CMK (cell line): ENCODE measurements around a stretch of chr14.

DNA sequence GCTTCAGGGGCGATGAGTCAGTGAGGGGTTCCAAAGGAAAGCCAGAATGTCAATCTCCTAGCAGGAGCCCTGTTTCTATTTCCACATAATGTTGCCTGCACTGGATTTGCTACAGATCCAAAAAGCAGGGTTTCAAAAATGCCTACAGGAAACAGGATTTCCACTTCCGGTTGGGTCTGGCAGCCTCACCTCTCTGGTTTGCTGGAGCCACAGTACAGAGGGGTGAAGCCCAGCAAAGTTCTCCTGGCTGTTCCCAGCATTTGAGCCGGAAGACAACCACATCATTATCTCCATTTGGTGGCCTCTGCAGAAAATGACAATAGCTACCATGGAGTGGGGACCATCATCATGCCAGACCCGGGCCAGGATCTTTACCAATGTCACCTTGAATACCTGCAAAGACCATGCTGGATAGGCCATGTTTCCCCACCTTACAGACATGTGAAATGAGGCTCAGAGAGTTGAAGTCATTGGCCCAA lies 278.1 kb downstream of the DPF3 start:
- RRBS = 42% methylated on average over 3 of the region's 4 CpGs

DNA sequence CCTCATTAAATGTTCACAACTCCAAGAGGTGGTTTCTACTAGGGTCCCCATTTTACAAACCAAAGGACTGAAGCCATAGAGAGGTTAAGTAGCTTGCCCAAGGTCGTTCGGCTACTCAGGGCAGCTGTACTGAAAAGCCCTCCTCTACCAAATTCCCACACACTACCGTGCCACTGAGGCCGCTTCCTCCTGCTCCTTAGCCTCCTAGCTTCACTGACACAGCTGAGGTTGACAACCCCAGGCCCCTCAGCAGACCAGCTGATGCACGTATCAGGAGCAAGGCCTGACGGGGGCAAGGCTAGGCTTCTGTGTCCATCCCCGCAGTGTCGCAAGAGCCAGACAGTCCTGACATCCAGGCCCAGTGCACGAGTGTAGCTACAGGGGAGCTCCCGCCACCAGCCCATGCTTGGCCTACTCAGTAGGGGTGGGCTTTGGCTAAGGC lies 179.2 kb downstream of the DPF3 start:
- RRBS = no CpG with 5 or more reads among the region's 10 CpGs

- RRBS = no CpG with 5 or more reads among the region's 12 CpGs
These were observed 167.3 kb downstream of the DPF3 start for GRCh38 chr14:72726425-72727226.

- RRBS = no CpG with 5 or more reads among the region's 8 CpGs
These were observed 117.1 kb downstream of the DPF3 start for GRCh38 chr14:72776691-72777298.

- RRBS = 80% methylated on average over 1 of the region's 19 CpGs
These were observed 81.5 kb downstream of the DPF3 start for GRCh38 chr14:72812263-72812978.

- RRBS = no CpG with 5 or more reads among the region's 16 CpGs
These were observed 27.2 kb upstream of the PSEN1 start for GRCh38 chr14:73108963-73109601.

GRCh38 chr14:73228124-73228877 lies 9.0 kb upstream of the PAPLN start:
- RRBS = no CpG with 5 or more reads among the region's 19 CpGs

DNA sequence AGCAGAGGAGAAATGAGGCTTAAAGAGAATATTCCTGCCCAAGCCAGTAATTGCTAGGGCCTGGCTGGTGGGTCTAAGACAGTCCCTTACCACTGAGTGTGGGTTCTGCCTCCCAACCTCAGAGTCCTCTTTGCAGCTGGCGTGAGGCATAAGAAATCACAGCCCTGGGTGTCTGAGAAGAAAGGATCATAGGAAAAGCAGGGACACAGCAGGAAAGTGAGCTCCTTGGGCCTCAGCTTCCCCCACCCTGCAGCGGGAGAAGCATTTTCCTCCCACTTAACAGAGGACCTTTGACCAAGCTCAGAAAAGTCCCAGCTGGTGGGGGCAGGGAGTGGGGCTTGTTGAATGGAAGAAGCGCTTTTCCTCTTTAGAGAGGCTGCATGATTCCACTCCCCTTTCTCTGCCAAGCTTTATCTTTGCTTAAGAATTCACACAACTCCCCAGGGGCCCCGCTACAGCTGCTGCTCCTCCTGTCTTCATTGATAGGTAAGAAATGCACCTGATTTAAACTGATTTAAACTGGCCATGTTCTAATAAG lies 1.9 kb upstream of the PAPLN start:
- RRBS = no CpG with 5 or more reads among the region's 4 CpGs

- RRBS = 96% methylated on average over 6 of the region's 53 CpGs
These were observed 32.6 kb downstream of the PAPLN start for GRCh38 chr14:73269513-73270752.

- RRBS = no CpG with 5 or more reads among the region's 8 CpGs
These were observed 336 bp upstream of the NUMB start for GRCh38 chr14:73458734-73459030.

GRCh38 chr14:73467366-73467846 lies 9.1 kb upstream of the NUMB start:
- RRBS = no CpG with 5 or more reads among the region's 5 CpGs

- RRBS = no CpG with 5 or more reads among the region's 5 CpGs
These were observed 768 bp upstream of the ACOT1 start for GRCh38 chr14:73536262-73536487.

- RRBS = no CpG with 5 or more reads among the region's 89 CpGs
These were observed 559 bp downstream of the ACOT1 start for GRCh38 chr14:73537219-73538185.

DNA sequence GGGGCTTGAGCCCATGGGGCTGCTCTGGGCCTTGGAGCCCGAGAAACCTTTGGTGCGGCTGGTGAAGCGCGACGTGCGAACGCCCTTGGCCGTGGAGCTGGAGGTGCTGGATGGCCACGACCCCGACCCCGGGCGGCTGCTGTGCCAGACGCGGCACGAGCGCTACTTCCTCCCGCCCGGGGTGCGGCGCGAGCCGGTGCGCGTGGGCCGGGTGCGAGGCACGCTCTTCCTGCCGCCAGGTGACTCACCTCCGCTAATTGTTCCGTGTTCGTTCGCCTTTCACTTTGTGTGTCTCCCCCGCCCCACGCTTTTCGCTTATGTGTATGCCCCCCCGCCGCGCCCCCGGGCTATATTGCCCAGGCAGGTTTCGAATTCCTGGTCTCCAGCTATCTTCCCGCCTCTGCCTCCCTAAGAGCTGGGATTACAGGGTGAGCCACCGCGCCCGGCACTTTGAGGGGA lies 661 bp downstream of the ACOT2 start:
- RRBS = 21% methylated on average over 9 of the region's 44 CpGs

DNA sequence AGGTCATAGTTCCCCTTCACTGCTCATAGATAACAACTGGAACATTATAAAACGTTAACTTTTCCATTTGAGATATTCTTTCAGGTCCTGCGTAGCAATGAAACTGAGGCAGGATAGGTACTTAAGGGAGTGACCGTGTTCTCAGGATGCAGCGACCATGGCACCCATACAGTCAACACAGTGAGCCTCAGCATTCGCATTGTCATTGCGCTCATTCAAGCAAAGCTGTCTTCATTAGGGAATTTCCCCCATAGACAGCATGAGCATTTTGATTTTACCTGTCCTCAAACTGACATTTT lies 9.4 kb upstream of the ACOT4 start:
- RRBS = no CpG with 5 or more reads among the region's 6 CpGs

- RRBS = 76% methylated on average over 9 of the region's 48 CpGs
These were observed 11.2 kb upstream of the DNAL1 start for GRCh38 chr14:73633368-73634198.

DNA sequence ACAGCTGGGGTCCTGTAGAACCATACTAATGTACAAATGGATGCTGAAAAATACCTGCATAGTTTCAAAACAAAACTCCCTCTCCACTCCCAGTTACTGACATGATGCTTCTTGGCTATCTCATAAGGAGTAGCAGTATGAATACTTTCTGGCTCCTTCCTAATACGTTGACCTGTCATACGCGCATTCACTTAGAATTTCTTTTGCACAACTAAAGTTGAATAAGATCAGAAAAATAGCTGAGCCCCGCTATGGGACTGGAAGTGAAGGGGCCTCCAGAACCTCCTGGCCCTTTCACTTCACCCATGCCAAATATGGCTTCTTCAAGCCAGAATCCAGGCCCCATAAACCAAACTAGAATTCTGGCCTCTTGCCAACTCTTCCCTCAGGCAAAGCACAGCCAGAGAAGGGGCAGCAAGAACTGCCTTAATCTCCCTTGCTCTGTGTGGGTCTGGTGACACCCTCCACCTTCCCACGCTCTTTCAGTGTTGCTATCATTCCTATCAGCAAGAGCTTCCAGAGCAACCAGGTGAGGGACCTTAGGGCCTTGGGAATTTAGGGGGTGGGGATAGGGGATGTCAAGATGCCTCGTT lies 3.0 kb upstream of the PNMA1 start:
- RRBS = no CpG with 5 or more reads among the region's 6 CpGs

- RRBS = no CpG with 5 or more reads among the region's 6 CpGs
These were observed 3.4 kb upstream of the PNMA1 start for GRCh38 chr14:73717654-73717963.

GRCh38 chr14:73718432-73719584 lies 4.6 kb upstream of the PNMA1 start:
- RRBS = 97% methylated on average over 4 of the region's 70 CpGs

GRCh38 chr14:73722496-73723252 lies 8.5 kb upstream of the PNMA1 start:
- RRBS = no CpG with 5 or more reads among the region's 18 CpGs